ENCODE data around the genes DPP9 and MICOS13.

DNA sequence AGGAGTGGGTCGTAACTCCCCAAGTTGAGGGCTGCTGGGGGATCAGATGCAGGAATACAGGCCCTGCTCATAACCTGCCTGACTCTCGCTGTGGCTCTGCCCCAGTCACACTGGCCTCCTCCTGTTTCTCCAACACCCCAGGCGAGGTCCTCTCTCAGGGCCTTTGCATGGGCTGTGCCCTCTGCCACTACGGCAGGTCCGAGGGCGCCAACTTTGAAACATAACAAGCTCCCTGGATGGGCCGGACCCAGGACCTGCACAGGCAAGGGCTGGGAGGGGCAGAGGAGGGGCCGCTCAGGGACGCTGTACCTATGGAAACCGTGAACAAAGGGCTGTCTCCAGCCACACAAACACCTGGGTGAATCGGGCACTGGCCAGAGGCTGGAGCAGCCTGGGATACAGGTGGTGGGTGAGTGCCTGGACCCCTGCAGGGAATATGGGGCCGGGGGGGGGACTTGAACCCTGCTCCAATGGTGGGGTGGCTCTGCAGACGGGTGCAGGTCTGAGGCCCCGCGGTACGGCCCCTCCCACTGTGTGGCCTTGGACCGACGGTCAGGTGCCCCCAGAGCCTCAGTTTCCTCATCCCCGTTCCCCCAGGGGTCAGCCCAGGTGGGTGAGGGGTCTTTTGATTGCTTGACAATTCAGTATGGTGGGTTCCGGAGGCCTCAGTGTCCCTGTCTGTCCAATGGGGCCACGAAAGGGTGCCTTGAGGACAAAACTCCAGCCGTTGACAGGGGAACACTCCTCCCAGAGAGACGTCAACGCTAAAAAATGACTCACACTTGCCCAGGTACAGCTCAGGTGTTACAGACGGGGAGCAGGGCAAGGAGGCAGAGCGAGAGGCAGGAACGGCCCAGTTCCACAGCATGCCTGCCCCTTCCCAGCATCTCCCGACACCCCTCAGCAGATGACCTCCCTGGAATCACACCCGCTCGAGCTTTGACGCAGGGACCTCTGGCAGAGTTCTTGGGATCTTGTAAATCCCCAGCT, 1.6 kb downstream of the TNFAIP8L1 start:
- PRO-cap, result no peak

DNA sequence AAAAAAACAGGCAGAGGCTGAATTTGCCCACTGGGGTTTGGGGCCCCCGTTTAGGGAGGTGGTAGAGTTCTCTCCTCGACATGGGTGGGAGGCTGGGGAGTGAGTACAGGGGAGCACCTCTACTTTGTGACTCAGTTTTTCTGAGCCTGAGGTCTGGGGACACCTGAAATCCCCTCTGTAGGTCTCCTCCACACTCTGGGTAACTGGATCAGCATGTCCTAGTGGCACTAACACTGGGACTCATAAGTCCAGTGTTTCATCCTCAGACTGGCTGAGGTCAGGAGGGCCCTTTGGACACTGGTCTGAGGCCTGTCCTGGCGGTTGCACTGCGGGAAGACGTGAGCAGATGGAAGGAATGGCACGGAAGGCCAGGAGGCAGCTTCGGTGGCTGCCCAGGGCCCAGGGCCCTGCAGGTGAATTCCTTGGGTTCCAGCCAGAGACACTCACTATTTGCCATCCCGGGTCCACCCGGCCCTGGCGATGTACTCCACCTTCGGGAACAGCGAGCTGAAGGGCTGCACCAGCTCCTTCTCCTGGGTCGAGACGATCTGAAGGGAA, 26.5 kb downstream of the DPP9 start:
- PRO-cap, result no peak

GRCh38 chr19:4708599-4708879, 15.1 kb downstream of the DPP9 start:
- PRO-cap, result no peak

GRCh38 chr19:4717375-4718200, 6.1 kb downstream of the DPP9 start:
- PRO-cap, result no peak

GRCh38 chr19:4723708-4724425, at the start of gene DPP9:
DPP9 (minus strand) TSS chr19:4723842.
- PRO-cap, result bidirectional peak, plus-strand start at chr19:4724064, minus-strand start at chr19:4723769

- PRO-cap, result no peak
These were observed 2.3 kb downstream of the TICAM1 start for GRCh38 chr19:4829078-4829685.

DNA sequence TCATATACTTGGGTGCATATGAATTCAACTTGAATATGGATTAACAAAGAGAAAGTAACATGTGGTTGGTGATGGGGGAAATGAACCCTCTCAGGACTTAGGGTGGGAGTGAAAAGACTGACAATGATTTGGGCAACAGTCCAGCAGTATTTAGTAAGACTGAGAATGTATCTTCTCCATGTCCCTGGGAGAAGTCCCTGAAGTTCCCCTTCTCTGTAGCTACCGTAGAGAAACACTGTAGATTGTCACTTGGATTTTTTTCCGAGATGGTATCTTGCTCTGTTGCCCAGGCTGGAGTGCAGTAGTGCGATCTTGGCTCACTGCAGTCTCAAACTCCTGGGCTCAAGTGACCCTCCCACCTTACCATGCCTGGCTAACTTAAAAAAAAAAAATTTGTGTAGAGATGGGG, 6.0 kb upstream of the TICAM1 start:
- PRO-cap, result no peak

- PRO-cap, result no peak
These were observed 1.1 kb downstream of the KDM4B start for GRCh38 chr19:4969721-4970627.

DNA sequence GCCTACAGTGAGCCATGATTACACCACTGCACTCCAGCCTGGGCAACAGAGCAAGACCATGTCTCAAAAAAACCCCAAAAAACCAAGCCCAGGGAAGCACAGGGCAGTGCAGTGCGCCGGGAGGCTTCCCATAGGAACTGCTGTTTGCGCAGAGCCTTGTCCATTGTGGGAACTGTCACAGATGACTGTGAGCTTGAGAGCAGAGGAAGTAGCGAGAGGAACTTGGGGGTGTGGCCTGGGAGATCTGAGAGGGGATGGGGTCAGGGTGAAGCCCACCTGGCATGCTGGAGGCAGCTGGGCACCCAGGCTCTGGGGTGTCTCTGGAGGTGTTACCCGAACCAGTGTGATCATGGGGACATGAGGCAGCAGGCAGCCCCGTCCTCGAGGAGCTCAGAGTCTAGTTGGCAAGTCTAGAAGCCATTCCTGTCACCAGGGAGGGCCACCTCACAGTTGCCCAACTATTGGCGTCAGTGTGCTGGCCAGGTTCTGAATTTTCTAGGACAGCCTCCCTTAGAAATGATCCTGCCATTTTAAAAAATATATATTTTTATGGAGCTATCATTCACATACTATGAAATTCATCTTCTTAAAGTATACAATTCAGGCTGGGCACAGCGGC, 10.4 kb downstream of the KDM4B start:
- PRO-cap, result no peak

GRCh38 chr19:5005750-5006358, 36.9 kb downstream of the KDM4B start:
- PRO-cap, result no peak

DNA sequence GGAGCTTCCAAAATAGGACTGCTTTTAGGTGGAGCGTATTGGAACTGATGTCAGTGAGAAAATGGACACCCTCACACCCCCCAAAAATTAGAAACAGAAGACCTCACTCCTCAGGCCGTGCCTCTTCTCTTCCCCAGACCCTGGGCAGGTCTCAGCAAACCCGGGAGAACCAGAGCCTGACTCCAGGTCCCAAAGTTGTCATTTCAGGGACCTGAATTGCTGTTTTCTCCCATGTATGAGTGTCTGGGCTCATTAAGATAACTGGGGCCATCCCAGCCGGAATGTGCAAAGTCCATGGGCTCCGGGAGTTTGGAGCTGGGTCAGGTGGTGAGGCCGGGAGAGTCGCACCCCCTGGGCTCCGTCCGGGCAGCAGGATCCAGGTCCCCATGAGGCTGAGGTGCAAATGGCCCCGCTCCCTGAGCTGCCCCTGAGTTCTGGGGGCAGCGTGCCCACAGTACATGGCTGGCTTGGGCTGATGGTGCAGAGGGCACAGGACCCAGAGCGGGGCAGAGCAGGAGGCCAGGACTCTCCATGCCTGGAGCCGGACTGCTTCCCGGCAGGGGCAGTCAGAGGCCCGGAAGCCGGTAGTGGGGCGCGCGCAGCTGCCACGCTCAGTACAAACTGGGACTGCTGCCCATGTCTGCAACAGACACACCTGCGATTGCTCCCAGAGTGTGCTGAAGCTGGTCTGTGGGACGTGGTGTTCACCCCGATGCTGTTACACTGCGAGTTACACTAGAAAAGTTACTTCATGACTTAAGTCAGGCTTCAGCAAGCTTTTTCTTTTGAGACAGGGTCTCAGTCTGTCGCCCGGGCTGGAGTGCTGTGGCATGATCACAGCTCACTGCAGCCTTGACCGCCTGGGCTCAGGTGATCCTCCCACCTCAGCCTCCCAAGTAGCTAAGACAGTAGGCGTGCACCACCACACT, 136.0 kb downstream of the KDM4B start:
- PRO-cap, result no peak

DNA sequence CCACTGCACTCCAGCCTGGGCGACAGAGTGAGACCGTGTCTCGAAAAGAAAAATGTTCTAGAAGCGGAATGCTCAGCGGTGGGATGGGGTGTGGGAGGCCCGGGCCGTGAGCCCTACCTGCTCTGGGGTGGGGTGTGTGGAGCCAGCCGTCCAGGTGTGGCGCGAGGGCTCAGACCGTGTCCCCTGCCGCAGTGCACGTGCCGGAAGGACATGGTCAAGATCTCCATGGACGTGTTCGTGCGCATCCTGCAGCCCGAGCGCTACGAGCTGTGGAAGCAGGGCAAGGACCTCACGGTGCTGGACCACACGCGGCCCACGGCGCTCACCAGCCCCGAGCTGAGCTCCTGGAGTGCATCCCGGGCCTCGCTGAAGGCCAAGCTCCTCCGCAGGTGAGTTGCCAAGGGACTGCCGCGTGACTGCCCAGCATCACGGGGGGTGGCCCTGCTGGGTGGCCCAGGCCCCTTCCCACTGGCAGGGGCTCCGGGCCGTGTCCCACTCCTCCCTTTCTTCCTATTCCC, 141.6 kb downstream of the KDM4B start:
- PRO-cap, result no peak

- PRO-cap, result no peak
These were observed 44.9 kb downstream of the SAFB2 start for GRCh38 chr19:5577511-5578296.

GRCh38 chr19:5584664-5584863, 38.0 kb downstream of the SAFB2 start:
- PRO-cap, result no peak

DNA sequence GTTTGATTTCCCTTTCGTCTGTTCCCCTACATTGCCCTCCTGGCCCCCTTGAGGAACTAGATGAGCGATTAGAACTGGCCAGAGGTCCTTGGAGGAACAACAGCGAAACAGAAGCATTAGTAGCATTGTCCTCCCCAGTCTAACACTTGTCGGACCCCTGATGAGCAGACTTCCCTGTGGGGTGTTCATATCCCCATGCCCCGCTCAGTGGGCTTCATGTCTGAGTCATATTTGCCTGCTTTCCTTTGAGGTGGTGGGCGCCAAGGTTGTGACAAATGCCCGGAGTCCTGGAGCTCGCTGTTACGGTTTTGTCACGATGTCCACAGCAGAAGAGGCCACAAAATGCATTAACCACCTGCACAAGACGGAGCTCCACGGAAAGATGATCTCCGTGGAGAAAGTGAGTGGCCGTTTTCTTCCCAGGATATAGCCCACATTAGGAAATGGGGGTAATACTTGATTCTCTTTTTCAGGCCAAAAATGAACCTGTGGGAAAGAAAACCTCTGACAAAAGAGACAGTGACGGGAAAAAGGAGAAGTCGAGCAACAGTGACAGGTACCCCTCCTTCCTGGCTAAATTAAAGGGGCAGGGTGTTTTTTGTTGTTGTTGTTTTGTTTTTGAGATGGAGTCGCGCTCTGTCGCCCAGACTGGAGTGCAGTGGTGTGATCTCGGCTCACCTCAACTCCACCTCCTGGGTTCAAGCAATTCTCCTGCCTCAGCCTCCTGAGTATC, 27.3 kb downstream of the MICOS13 start:
- PRO-cap, result no peak

- PRO-cap, result bidirectional peak, plus-strand start at chr19:5680137, minus-strand start at chr19:5679975
These were observed 627 bp downstream of the MICOS13 start for GRCh38 chr19:5679732-5680046.

DNA sequence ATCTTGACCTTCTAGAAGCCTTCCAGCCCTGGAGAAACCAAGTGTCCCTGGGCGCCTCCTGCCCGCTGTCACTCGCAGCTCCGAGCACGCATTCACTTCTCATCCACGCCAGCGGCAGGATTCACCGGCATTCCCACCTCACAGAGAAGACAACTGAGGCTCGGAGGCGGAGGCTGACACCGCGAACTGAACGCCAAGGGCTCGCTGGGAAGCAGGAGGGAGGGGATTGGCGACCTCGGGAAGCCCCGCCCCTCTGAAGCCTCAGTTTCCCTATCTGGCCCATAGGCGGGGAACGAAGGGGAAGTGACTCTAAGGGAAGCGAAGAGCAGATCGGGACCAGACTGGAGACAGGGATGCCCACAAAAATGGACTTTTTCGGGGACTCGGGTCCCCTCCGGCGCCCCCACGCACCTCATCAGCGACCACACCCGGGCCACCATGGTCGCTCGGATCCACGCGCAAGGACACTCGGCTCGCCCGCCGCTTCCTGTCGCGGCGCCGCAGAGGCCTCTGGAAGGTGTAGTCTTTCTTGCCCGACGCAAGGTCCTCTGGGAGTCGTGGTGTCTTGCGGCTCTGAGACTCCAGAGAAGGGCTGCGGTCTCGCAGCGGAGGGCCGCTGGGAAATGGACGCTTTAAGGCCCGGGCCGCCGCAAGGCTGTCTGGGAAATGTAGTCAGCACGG, at the start of gene MICOS13:
Gene MICOS13, minus strand, starts transcription at position 470 of the 681 bp plus-strand sequence.
- PRO-cap, result bidirectional peak, plus-strand start at position 91 of the sequence, minus-strand start outside the sequence; bidirectional peak, plus-strand start at position 328 of the sequence, minus-strand start at position 188 of the sequence; unidirectional peak, minus-strand start at position 470 of the sequence

DNA sequence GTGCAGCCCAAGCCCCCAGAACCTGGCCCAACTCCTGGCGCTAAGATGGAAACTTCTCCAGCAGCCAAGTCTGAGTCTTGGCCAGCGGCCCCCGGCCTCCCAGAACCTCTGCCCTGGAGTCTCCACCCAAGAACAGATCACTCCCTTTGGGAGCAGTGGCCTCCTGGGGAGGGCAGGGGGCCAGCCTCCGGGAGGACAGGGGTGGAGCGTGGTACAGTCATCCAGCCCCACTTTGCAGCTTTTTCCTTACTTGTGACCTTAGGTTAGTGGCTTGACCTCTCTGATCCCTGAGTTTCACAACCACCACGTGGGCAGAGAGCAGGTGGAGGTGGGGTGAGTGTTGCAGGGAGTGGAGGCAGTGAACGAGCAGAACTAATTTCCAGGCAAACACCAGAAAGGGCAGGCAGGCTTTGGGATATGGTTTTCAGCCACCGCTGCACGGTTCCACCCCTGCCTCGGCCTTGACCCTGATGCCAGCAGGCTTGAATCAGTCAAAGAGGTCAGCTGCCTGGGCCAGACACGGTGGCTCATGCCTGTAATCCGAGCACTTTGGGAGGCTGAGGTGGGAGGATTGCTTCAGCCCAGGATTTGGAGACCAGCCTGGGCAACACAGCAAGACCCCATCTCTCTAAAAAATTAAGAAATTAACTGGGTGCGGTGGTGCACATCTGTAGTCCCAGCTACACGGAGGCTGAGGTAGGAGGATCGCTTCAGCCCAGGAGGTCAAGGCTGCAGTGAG, 4.2 kb upstream of the NRTN start:
- PRO-cap, result no peak

GRCh38 chr19:5915305-5915786, 1.3 kb downstream of the CAPS start:
- PRO-cap, result no peak

- PRO-cap, result bidirectional peak, plus-strand start at chr19:6057006, minus-strand start at chr19:6056840
These were observed 53.7 kb downstream of the RFX2 start for GRCh38 chr19:6056722-6056898.

All from right cardiac atrium (tissue), 1 donor.